Cardiac atrium fibroblast (primary cell): ENCODE measurements around a stretch of chr4.

DNA sequence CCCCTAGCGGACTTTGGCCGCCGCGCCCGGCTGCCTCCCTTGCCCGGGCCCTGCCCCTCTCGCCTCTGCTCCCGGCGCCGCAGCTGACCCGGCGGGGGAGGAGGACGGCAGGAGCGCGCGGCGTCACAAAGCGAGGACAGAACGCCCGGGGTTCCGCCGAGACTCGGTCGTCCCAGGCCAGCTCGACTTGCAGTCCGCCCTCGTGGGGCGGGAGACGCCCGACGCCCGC is 277 bp upstream of the CDKN2AIP start:
- RAMPAGE, long total RNA: no peak

DNA sequence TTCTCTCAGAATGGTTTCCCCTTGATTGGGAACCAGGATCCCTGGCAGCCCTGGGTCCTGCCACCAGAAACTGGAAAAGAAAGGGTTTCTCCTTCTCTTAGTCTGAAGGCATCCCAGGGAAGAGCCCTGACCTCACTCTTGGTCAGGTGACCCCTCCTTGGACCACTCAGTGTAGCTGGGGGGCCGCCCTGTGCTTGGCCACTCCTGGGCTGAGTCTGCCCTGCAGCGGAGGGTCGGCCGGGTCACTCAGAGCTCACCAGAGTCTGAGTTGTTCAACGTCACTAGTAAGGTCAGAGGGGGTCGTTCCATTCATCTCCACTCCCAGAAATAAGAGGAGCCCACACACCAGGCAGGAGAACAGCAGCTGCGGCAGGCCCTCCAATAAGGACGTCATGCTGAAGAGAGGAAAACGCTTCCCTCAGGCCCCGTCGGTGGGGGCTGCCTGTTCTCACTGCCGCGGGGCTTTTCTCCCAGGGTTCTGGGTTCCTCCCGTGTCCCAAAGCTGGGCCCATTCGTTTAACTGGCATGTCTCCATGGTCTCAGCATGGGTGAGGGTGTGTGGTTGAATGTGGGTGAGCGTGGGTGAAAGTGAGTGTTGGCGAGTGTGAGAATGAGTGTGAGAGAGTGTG is 47.4 kb downstream of the ING2 start:
- RAMPAGE, long total RNA: no peak

GRCh38 chr4:183659656-183660032 is 551 bp downstream of the TRAPPC11 start:
- RAMPAGE, long total RNA: no peak

DNA sequence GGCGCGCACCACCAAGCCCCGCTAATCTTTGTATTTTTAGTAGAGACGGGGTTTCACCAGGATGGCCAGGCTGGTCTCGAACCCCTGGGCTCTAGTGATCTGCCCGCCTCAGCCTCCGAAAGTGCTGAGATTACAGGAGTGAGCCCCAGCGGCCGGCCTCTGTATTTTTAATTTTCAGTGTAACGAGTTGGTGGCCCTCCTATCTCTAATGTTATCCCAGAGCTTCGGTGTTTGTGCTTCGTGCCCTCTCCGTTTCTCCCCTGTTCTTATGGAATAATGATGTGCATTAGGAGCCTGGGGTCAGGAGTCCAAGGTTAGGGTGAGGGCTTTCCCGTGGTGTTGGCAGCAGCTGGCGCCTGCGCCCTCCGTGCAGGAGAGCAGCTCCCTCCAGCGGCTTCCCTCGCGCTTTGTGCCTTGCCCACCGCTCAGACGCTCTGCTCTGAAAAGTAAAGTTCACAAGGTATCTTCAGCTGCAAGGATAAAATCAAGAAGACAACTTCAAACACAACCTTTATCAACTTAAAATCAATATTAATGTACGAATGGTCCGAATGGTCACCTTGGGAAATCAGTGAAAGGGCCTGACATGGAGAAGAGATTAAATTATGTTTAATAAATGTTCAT is 62.1 kb downstream of the TRAPPC11 start:
- RAMPAGE, long total RNA: no peak

DNA sequence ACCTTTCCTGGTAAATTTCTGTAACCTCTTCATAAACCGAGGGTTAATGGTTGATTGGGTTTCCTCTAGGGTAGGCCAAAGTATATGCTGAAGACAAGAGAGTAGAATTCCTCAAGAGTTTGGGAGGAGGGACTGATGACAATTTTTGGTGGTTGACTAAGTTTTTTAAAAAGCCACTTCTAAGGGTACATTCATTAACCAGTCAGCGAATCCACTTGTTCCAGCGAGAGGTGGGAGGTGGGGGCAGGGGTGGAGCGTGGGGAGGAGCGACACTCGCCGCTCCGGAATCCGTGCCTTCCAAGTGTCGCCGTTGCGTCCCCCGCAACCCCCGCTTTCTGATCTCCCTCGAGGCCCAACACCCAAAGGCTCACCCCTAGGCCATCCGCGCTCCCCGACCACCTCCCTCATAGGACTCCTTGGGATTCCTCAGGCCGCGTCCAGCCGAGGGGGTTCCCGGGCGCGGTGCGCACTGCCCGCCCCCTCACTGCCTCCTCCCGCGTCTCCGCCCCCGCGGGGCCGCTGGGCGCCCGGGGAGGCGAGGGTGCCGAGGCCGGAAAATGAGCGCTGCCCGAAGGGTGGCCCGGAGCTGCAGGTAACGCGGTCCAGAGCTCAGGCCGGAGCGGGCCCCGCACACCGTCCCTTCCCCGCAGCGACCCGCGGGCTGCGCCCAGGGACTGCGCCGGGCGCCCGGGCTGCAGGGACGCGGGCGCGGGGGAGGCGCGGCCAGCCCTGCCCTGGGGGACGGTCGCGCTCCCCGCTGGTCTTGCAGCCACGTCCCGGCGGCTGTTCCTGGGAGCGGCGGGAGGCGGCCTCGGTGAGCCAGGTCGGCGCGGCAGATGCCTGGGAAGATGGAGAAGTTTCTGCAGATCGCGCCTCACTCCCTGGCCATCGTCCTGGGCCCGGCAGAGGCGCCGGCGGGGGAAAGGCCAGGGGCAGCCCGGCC is 108.0 kb upstream of the STOX2 start:
- RAMPAGE, long total RNA: no peak

- RAMPAGE, long total RNA: no peak
Observed at GRCh38 chr4:183806187-183806769, 98.8 kb upstream of the STOX2 start.

DNA sequence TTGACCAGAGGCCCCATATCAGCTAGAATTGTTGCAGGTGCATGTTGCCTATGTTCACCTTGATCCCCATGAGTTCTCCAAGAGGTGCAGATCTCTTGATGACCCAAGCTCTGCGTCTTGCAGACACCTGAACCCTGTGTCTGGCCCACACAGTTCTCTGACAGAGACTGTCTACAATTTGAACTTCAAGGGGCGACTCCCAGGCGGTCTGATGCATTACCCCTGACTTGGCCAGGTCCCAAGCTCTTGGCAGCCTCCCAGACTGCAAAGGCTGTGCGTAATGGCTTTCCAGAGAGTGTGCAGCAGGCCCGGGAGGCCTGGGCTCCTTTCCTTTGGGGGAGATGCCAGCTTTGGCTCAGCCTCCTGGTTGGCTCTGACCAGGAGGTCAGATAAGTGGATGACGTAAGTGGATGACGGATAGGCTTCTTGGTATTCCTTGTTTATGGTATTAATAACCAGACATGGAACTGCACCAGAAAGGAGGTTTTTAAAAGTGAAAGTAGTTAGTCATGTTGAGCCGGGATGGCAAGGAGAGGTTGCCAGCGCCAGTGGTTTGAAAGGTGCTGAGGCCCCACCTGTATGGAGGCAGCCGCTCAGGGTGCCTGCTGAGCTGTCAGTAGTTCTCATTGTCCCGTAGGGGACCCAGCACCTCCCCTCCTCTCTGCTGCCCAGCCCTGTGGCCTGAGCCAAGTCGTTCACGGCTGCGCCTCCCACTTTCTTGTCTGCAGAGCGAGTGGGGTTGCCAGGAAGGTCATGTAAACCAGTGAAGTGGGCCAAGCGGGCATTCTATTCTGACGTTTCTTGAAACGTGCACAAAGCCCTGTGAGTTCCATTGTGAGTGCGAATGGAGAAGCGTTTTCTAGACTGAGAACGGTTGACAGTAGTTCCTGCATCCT is 28.8 kb upstream of the STOX2 start:
- RAMPAGE, long total RNA: no peak

DNA sequence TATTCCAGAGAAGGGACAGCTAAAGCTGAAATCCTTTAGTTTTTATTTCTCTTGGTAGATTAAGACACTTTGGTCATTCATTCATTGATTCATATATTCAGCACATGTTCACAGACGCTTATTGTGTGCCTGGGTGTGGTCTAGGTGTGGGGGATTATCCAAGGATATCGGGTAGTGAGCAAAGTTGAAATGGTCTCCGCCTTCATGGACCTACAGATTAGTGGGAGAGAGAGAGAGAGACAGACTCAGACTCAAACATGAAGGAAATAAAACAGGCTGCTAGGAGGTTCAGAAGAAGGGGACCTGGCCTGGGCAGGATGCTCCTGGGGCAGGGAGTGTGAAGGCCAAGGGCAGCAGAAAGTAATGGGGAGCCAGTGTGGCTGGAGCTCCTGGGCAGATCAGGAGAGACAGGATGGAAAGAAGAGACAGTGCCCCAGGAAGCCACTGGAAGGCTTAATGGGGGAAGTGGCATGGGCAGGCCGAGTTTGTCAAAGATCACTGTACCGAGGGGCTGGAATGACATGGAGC is 45.1 kb downstream of the STOX2 start:
- RAMPAGE, long total RNA: no peak

GRCh38 chr4:183966058-183966731 is 61.1 kb downstream of the STOX2 start:
- RAMPAGE, long total RNA: no peak

GRCh38 chr4:184099608-184100096 is 118.0 kb downstream of the ENPP6 start:
- RAMPAGE, long total RNA: no peak

GRCh38 chr4:184267658-184268753 is 50.3 kb upstream of the ENPP6 start:
- RAMPAGE, long total RNA: no peak

- RAMPAGE, long total RNA: no peak
Observed at GRCh38 chr4:184351782-184352361, 122.5 kb downstream of the IRF2 start.

DNA sequence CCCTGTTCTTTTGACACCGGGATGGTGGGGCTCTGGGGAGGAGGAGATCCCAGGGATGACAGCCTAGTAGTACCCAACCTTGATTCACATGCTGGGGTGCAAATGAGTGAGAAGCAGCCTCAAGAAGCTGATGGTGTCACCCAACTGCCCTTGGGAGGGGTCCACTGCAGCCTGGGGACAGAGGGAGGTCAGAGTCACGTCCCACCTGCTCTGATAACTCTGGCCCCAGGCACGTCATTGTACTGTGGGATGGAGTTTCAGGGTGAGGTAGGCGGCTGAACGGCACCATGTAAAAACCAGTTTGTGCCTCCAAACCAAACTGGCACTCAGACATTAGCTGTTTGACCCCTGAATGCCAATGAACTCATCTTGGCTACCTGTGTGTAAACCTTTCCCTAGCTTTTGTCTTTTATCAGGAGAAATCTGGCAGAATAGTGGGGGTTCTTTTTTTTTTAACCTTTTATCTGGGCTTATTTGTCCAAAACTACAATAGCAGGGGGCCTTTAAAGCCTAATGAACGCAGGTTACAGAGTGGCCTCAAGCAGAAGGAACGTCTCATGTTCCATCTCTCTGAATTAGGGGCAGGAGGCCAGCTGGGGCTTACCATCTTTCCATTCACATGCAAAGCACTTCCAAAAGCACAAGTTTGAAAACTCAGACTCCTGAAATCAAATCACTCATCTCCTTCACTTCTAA is 89.4 kb downstream of the IRF2 start:
- RAMPAGE, long total RNA: no peak

DNA sequence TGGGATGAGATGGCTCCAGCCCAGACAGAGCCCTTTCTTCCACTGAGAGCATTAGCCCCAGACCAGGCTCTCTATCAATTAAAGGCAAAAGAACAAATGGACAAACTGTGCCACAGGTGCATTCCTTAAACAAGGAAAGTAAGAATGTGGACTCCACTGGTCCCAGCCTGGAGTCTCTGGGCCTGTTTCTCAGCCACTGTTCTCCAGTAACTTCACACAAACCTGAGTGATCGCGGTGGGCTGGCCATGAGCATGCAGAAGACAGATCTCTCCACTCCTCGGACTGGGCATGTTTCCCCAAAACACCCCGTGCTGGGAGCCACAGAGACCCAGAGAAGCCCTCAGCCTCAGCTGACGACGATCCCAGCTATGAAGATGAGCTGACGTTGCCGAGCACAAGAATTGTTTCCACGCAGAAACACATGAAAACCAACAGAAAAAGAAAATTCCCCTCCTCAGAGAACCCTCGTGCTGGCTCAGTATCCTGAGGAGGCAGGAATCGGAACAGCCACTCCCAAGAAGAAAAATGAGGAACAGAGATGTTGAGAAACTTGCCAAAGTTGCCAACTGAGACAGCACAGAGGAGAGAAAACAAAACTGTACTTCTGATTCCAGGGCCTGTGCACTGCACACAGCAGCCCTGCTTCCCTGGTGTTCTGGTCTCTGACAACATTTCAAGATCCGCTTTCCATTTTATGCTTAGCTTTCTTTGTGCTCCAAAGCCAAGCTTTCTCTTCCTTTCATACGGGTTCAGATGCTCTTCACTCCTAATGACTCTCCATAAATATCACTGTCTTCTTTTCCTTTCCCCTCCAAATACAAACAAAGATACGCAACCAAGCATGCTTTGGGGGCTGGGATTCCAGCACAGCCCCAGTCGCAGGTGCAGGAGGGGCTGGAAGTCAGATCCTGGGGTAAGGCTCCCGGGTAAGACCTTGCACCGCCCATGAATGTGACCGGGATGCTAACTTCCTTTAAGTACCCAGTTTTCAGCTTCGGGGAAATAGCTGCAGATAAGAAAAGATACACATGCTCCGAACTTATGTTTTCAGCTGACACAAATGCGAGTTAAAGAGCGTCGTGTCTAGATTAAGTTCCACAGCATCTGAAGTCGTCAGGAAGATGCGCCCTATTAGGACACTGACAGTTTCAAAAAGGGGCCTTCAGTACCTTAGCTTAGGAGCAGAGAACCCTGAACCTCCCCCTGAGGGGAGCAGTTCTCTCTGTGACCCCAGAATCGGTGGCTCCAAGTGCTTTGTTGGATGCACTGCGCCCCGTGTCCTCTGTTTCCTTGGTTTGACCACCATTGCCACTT is 81.3 kb downstream of the IRF2 start:
- RAMPAGE, long total RNA: no peak

DNA sequence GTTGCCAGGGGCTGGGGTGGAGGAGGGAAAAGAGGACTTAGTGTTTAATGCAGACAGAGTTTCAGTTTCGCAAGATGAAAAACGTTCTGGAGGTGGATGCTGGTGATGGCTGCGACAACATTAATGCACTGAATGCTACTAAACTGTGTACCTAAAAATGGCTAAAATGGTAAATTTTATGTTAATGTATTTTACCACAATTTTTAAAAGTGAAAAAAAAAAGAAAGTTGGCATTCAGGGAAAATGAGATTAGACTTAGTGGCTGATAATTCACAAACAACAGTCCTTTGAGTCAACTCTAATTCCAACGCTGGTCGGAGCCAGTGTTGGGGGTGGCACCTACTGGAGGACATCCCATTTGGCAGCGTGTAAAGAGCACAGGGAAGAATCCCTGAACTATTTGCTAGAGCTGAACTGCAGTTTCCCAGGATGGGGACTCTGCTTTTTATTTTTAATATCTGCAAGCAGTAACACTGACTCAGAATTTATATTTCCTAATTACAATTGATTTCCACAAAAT is 77.0 kb downstream of the IRF2 start:
- RAMPAGE, long total RNA: no peak

- RAMPAGE, long total RNA: no peak
Observed at GRCh38 chr4:184406789-184407358, 67.5 kb downstream of the IRF2 start.

DNA sequence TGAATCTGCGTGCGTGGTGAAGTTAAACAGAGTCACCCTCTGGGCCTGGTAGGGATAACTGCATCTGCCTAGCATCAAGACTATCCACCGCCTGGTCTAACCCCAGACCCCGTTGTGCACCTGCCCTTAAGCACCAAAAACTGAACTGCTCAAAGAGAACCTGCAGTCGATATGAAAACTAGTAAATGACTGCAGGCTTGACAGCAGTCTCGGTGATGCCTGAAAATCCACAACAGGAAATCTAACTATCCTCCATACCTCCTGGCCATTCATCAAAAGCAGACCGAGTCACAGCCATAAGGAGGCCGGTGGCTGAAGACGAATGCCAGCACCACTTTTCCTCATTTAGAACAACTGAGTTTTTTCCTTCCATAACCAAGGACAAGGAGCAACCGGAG is 2.1 kb downstream of the IRF2 start:
- RAMPAGE, long total RNA: no peak

GRCh38 chr4:184472661-184473401 is 1.5 kb downstream of the IRF2 start:
- RAMPAGE, long total RNA: no peak

GRCh38 chr4:184546937-184547871 is 72.9 kb upstream of the IRF2 start:
- RAMPAGE, long total RNA: no peak

- RAMPAGE, long total RNA: no peak
Observed at GRCh38 chr4:184733062-184733617, 756 bp downstream of the CENPU start.